ENCODE measurements around a stretch of chr17.

DNA sequence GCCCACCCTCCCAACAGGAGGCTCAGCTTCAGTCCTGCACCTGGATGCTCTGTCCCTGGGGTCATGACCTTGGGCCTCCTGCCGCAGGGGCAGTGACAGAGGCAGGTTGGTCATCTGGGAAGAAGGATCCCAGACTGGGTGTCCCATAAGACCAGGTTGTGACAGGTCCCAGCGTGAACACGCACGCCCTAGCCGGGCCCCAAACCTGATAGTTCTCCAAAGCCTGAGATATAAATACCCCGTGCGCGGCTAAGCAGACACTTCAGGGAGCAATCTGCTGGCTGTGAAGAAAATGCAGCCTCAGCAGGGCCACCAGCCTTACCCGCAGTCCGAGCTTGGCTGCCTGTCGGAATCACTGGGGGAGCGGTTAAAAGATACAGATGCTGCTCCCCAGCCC lies 78.3 kb downstream of the TIMM22 start:
- PRO-cap: no peak

GRCh38 chr17:1090408-1090878 lies 89.3 kb downstream of the ABR start:
- PRO-cap: no peak

DNA sequence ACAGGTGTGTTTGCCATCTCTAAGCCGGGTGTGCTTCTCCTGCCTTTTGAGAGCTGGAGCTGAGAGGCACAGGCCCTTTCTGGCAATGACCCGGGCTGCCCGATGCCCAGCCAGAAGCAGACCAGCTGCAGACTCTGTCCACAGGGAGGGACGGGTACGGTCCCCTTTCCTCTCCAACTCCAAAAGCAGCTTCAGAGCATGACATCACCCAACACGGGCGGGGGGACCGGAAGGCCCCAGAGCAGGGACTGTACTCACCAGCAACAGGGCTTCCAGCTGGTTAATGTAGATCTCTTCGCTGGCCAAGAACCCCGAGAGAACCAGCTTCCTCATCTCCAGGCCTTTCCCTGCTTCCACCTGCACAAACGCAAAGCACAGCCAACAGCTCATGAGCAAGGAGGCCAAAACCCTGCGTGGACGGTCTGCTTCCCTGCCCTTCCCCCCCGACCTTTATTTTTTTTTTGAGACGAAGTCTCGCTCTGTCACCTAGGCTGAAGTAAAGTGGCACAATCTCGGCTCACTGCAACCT lies 79.3 kb downstream of the ABR start:
- PRO-cap: no peak

- PRO-cap: no peak
These were observed 60.7 kb downstream of the ABR start for GRCh38 chr17:1119190-1119455.

GRCh38 chr17:1179193-1179401 lies 684 bp downstream of the ABR start:
- PRO-cap: no peak

- PRO-cap: no peak
These were observed 1.8 kb upstream of the ABR start for GRCh38 chr17:1181282-1182361.

DNA sequence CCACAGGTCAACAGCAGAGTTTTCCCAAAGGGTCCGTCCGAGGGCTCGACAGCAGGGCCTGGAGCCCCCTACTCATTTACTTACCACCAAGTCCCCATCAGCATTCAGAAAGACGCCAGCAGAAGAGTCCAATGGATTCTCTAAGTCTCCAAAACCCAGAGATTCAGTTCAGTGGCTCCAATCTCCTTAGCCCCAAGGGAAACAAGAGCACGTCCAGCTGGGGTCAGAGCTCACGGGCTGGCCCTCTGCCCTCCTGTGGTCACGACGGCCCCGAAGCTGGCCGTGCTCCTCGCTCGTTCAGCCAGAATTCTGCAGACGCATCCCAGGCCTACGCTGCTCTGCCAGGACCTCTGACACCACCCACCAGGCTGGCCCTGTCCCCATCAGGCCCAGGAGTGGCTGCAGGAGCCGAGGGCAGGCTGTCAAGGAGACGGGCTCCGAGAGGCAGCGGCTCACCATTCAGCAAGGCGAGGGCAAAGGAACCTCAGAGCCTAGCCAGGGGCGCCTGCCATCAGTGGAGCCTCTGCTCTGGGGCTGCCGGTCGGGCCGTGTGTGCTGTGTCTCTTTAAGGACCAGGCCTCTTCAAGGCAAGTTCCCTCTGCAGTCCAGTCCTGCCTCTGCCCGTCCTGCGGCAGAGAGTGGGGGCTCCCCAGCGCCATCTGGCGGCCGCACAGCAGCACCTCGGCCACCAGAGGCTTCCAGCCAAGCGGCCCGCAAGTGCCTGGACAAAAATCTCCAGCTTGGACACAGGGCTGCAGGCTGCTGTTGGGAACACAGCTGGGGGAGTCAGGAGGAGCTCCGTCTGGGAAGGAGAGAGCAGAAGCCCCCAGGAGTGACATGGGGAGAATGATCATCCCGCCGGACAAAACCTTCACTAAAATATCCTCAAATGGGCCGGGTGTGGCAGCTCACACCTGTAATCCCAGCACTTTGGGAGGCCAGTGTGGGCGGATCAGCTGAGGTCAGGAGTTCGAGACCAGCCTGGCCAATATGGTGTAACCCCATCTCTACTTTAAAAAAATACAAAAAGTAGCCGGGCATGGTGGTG lies 7.3 kb upstream of the ABR start:
- PRO-cap: bidirectional peak, plus-strand start at position 749 of the sequence, minus-strand start at position 567 of the sequence

DNA sequence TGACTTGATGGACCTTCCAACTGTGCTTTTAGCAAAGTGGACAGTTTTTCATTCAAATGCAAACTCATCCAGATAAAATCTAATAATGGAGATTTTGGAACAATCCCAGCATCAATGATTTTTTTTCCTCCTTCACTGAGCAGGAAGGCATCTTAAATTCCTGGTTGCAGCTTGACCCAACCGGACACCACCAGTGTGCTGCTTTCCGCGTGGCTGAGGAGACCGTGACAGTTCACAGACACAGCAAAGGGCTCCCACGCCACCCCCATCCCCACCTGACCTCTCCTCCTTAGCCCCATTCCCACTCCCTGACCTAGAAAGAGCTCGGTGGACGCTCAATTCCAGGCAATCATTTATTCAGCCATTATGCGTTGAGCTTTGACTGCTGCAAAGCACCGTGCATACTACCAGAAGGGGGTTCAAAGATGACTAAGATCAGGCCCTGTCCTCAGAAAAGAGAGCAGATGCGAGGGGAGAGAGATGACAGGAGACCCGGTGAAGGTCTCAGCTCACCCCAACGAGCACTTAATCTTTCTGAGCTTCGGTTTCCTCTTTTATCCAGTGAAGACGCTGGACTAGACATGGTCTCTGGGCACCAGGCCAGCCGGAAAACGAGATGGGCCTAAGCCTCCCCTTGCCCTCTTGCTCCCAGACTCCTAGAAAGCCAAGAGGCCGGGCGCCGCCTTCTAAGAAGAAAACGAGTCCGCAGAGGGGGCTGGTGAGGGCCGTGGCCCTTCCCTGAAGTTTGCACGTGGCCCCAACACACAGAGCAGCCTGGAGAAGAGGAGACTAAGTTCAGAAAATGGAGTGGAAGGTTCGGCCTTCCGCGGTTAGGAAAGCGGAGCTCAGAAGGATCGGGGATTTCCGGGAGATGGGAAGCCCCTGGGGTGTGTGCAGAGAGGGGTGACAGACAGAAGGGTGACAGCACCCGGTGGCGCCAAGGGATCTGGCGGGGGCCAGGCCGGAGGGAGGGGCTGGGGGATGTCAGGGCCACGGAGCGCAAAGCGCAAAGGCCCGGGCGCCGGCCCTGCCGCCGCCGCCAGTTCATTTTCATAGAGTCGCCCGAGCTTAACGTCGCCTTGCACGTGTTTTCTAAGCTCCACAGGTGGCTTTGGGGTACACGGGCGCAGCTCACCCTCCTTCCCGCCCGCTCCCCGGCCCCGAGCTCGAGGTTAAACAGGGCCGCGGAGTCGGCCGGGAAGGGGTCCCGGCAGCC lies 42.3 kb upstream of the BHLHA9 start:
- PRO-cap: unidirectional peak, plus-strand start at position 651 of the sequence; unidirectional peak, plus-strand start at position 1,053 of the sequence

- PRO-cap: no peak
These were observed 9.9 kb downstream of the CRK start for GRCh38 chr17:1446162-1446554.

DNA sequence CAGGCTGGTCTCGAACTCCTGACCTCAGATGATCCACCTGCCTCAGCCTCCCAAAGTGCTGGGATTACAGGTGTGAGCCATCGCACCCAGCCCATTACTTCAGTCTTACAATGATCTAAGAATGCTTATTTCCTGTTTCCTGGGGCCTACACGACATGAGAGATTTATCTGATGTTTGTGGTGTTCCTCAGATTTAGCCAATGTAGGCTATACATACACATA lies 10.5 kb upstream of the INPP5K start:
- PRO-cap: no peak

GRCh38 chr17:1545199-1545945 lies 17.2 kb downstream of the PITPNA start:
- PRO-cap: no peak

DNA sequence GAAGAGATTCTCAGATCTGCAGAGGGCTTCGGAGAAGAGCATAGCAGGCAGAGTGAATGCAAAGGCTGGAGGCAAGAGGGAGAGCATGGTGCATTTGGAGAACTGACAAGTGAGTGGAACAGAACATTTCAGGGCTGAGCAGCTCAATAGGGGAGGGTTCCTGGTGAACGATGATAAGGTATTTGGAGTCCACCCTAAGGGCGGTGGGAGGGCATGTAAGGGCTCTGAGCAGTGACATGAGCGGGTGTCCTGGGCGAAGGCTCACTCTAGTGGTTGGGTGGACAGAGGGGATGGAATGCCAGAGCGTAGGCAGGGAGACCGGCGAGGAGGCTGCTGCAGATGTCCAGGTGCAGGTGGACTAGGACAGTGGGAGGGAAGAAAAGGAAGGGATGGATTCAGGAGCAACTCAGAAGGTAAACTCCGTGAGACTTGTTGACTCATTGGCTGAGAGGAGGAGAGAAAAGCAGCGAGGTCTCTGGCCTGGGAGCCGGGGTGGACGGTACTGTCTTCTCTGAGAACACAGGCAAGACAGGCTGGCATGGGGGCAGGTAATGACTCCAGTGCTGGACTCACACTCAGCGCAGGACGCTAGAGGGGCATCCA lies 1.3 kb upstream of the PITPNA start:
- PRO-cap: no peak

- PRO-cap: bidirectional peak, plus-strand start at chr17:1618123, minus-strand start at chr17:1617931
These were observed 10.9 kb downstream of the SLC43A2 start for GRCh38 chr17:1617774-1618187.

DNA sequence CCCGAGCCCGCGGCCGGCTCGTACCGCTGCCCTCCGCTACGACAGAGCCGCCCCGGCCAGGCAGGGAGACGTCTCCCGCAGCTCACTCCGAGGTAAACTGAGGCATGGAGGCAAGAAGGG lies 684 bp downstream of the SLC43A2 start:
- PRO-cap: no peak

GRCh38 chr17:1656283-1656847 lies 6.7 kb upstream of the RILP start:
- PRO-cap: no peak

GRCh38 chr17:1684951-1685229 lies 223 bp upstream of the PRPF8 start:
- PRO-cap: bidirectional peak, plus-strand start at chr17:1685060, minus-strand start at chr17:1684867

DNA sequence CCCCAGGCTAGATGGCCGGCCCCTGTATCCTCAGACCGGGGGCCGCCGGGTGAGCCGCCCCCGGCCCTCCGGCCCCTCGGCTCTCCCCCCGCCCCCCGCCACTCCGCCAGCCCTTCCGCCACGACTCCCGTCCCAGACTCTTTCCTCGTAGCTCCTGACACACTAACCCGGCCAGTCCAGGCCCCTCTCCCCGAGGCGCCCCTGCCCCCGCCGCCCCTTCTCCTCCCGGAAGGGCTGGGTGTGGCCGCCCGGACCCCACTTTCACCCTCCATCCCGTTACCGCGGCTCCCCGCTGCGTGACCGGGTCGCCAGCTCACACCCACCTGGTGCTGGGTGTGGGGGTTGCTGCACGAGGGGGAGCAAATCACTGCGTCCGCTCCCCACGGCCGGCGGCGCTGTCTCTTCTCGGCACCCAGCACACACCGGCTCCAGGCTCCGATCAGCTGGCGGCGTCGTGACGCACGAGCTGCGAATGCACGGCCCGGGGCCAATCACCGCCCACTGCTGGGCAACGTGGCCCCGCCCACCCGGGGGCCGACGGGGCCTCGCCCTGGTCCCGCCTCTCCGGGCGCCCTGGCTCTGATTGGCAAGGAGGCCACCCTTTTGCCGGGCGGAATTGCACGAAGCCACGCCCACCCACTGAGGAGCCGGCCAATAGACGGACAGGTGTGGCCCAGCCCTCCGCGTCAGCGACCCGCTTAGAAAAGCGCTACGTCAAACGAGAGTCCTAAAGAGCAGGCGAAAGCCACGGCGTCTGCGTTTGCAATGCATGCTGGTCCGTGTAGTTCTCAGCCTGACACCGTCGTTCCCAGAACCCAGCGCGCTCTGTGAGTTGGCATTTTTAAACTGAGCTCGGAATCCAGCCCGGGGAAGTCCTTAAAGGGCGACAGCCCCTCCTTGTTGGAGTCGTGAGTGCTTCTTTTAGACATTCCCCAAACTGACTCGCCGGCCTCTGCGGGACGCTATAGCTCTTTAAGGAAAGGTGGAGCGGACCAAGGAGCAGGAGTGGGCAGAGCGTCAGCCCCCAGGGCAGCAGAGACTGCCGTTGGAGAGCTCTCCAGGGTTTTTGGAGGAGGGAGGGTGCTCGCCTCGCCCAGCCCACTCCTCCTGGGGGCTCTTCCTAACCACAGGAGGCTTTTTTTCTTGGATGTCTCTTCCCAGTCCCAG lies 6.0 kb upstream of the TLCD2 start:
- PRO-cap: unidirectional peak, minus-strand start at position 140 of the sequence; bidirectional peak, plus-strand start at position 844 of the sequence, minus-strand start at position 404 of the sequence

- PRO-cap: no peak
These were observed 739 bp upstream of the WDR81 start for GRCh38 chr17:1723753-1724177.

DNA sequence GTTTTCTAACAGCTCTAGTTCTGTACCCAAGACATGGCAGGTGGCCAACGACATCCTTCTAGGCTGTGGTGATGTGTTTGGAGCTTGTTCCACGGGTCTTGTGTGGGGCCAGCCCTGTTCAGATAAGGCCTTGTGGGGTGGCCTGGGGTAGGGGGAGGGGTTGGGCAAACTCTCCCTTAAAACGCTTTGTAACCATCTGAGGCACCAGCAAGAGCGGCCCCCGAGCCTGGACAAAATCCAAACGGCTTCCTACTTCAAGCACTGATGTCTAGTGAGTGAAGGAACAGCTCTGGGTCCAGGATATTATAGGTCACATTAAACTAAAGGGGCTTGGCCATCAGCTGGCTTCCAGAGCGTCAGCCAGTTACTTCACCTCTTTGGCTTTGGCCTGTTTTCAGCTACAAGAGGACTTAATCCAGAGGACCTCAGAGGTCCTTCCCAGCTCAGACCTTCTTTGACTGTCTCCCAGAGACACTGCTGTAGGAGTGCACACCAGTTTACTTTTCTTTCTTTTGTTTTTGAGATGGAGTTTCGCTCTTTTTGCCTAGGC lies 11.9 kb downstream of the SERPINF1 start:
- PRO-cap: no peak

DNA sequence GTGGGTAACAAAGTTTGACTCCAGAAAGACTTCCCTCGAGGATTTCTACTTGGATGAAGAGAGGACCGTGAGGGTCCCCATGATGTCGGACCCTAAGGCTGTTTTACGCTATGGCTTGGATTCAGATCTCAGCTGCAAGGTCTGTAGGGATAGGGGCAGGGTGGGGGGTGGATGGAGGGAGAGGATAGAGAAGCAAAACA lies 13.1 kb downstream of the SERPINF1 start:
- PRO-cap: no peak

Data from bile duct (tissue), 1 donor.